Adrenal gland (tissue), 7 donors: ENCODE measurements around a stretch of chr17.

- PRO-cap, 3 experiments = no peak in any of the 3 experiments
- RAMPAGE, long total RNA, 4 experiments = no peak in any of the 4 experiments
- RRBS = 15% methylated on average over 5 of the region's 32 CpGs
Observed at GRCh38 chr17:48620109-48621434, 5.5 kb upstream of the HOXB8 start.

DNA sequence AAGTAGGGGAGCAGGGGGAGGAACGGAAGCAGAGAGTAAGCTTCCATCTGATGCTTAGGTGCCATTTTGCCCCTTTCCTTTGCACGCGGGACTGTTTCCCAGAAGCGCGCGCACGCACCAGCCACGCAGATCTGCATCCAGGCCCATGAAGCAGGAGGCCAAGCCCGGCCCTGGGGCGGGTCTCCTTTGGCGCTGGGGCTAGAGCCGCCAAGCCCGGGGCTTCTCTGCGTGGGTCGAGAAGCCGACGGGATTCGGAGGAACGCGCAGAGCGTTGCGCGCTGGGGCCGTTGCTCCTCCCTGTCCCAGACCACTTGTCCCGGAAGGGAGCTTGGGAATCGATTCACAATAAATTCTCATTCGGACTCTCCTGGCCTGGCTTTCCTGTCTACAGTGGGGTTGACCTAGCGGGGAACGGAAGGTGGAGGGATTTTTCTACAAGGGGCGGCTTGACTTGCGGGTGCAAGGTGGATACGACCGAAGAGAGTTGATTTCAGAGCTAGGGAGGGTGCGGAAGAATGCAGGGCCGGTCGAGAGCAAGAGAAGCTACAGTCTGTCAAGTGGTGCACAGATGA, 4.6 kb downstream of the HOXB9 start:
- PRO-cap, 3 experiments = no peak in any of the 3 experiments
- RAMPAGE, long total RNA, 4 experiments = no peak in any of the 4 experiments
- RRBS = 4% methylated on average over 11 of the region's 36 CpGs

- PRO-cap, 3 experiments = no peak in any of the 3 experiments
- RAMPAGE, long total RNA, 4 experiments = no peak in any of the 4 experiments
- RRBS = no CpG with 5 or more reads among the region's 9 CpGs
Observed at GRCh38 chr17:48630303-48630788, 4.2 kb upstream of the HOXB9 start.

- PRO-cap, 3 experiments = no peak in any of the 3 experiments
- RAMPAGE, long total RNA, 4 experiments = no peak in any of the 4 experiments
- RRBS = 5% methylated on average over 9 of the region's 47 CpGs
Observed at GRCh38 chr17:48642176-48642793, 16.1 kb upstream of the HOXB9 start.

DNA sequence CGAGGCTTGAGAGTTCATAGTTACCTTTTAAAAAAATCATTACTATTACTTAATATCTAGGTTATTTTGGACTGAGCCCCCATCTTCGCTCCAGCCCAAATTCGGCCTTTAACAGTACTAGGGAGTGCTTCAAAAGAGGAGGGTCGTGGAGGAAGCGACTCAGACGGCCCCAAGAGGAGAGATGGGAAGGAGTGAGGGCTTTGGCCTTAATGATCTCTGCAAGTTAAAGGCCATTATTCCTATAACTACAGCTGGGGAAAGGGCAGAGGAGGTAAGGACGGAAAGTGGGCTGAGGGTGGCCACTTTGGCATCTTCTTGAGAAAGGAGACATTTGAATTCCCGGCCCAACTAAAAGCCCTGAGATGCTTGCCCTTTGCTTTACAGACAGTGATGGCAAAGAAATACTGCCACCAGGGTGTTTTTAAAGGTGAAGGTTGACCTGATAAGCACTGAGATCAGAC, 17.1 kb upstream of the HOXB9 start:
- PRO-cap, 3 experiments = no peak in any of the 3 experiments
- RAMPAGE, long total RNA, 4 experiments = no peak in any of the 4 experiments
- RRBS = no CpG with 5 or more reads among the region's 8 CpGs

GRCh38 chr17:48671594-48672104, 45.5 kb upstream of the HOXB9 start:
- PRO-cap, 3 experiments = no peak in any of the 3 experiments
- RAMPAGE, long total RNA, 4 experiments = no peak in any of the 4 experiments
- RRBS = no CpG with 5 or more reads among the region's 21 CpGs

DNA sequence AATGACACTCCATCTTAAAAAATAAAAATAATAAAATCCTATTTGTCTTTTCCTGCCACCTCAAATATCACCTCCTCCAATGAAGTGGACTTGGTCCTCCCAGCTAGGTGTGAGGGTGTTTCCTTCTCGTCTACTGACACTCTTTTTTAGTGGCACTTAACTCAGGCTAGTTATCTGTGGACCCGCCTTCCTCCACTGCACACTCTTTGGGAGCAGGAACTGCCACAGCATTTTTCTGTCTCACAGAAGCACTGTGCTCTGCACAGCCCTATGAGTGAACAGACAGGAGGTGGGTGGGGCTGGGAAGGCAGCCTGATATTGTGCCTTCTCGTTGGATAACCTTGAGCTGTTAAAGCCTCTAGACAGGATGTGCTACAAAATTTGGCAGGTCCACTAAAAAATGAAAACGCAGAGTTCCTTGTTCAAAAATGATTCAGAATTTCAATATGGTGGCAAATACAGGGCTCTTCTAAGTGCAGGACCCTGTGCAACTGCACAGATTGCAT, 31.9 kb upstream of the HOXB13 start:
- PRO-cap, 3 experiments = no peak in any of the 3 experiments
- RAMPAGE, long total RNA, 4 experiments = no peak in any of the 4 experiments
- RRBS = no CpG with 5 or more reads among the region's 4 CpGs

- PRO-cap, 3 experiments = peak in 3 of 3 experiments; most common minus-strand start chr17:48908302 (in 3)
- RAMPAGE, long total RNA, 4 experiments = no peak in any of the 4 experiments
- RRBS = no CpG with 5 or more reads among the region's 17 CpGs
Observed at GRCh38 chr17:48908015-48908347, 226 bp upstream of the UBE2Z start.

- PRO-cap, 3 experiments = peak in 2 of 3 experiments; most common minus-strand start chr17:48949522 (in 2)
- RAMPAGE, long total RNA, 4 experiments = no peak in any of the 4 experiments
- RRBS = no CpG with 5 or more reads among the region's 14 CpGs
Observed at GRCh38 chr17:48949187-48949649, 4.6 kb upstream of the SNF8 start.

GRCh38 chr17:48994460-48994772, 2.8 kb upstream of the IGF2BP1 start:
- PRO-cap, 3 experiments = no peak in any of the 3 experiments
- RAMPAGE, long total RNA, 4 experiments = no peak in any of the 4 experiments
- RRBS = no CpG with 5 or more reads among the region's 1 CpG

DNA sequence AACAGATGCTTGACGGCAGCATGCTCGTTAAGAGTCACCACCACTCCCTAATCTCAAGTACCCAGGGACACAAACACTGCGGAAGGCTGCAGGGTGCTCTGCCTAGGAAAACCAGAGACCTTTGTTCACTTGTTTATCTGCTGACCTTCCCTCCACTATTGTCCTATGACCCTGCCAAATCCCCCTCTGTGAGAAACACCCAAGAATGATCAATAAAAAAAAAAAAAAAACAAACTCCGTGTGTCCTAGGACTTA, 6.4 kb upstream of the B4GALNT2 start:
- PRO-cap, 3 experiments = no peak in any of the 3 experiments
- RAMPAGE, long total RNA, 4 experiments = no peak in any of the 4 experiments
- RRBS = no CpG with 5 or more reads among the region's 4 CpGs

DNA sequence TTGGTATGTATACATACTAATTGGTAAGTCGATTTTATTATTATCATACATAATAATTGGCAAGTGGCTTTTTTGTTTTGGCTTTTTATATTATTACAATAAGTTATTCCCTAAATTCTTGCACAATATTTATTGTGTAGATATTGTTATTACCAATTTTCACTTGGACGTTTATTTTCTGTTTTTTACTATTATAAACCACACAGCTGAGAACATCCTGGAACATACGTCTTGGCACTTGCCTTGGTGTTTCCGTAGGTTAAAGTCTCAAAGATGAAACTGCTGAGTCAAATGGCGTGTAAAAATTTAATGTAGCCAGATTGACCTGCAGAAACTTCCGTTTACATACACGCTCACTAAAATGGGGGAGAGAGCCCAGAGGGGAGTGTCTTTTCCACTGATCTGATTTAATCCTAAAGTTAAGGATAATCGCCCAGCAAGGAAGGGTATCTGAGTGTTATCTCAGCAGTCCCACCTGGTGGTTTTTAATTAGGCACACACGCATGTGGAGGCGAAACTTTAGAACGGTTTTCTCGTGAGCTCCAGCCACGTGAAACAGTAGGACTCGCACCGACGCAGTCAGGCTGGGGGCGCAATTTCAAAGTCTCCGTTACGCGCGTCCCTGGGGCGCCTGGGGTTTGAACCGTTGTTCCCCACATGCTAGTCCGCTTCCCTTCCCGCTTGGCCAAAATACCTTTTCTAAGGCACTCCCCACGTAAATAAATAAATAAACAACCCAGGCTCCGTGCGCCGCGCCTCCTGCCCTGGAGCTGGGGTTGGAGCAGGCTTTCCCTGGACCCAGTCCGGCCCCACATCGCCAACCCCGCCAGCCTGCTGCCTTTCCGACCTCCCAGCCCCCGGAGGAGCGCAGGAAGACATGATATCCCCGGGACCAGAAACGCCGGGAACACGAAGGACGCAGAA, 18.6 kb downstream of the GNGT2 start:
- PRO-cap, 3 experiments = peak in 1 of 3 experiments; most common plus-strand start position 595 of the sequence (in 1); most common minus-strand start position 526 of the sequence (in 1)
- RAMPAGE, long total RNA, 4 experiments = no peak in any of the 4 experiments
- RRBS = 2% methylated on average over 8 of the region's 41 CpGs

DNA sequence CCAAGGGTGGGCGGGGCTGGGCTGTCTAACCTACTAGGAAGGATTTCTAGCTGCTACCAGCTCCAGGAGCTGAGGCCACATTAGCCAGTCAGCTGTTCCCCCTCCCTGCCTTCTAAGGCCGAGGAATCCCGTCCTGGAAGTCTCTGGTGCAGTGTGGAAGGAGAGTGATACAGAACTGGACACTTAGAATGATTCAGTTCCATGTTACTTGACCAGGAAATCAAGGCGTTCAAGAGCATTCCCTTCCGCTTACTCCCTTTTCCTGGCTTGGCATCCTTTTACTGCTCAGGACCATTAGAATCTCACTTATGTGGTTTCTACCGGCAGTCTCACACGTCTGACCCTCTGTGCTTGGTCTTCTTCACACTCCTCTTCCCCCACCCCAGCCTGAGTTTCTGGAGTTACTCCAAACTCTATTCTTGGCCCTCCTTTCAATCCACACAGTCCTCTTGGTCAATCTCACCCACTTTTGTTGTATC, 8.7 kb downstream of the GNGT2 start:
- PRO-cap, 3 experiments = no peak in any of the 3 experiments
- RAMPAGE, long total RNA, 4 experiments = no peak in any of the 4 experiments
- RRBS = no CpG with 5 or more reads among the region's 7 CpGs

DNA sequence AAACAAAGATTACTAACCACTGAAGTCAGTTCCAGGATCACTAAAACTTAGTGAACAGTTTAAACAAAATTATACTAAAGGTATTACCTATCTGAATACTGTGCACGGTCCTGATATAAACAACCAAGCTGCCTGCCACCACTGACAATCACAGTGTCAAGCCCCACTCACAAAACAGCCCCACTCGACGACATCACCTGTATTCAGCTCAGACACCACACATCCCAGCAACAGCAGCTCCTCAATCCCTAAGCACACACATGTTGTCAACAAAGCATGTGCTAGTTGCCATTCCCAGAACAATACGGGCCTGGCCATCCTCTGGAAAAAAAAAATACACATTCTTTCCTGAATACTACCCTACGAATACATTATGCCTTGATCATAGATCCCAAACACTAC, 1.6 kb downstream of the ZNF652 start:
- PRO-cap, 3 experiments = no peak in any of the 3 experiments
- RAMPAGE, long total RNA, 4 experiments = no peak in any of the 4 experiments
- RRBS = no CpG with 5 or more reads among the region's 5 CpGs

DNA sequence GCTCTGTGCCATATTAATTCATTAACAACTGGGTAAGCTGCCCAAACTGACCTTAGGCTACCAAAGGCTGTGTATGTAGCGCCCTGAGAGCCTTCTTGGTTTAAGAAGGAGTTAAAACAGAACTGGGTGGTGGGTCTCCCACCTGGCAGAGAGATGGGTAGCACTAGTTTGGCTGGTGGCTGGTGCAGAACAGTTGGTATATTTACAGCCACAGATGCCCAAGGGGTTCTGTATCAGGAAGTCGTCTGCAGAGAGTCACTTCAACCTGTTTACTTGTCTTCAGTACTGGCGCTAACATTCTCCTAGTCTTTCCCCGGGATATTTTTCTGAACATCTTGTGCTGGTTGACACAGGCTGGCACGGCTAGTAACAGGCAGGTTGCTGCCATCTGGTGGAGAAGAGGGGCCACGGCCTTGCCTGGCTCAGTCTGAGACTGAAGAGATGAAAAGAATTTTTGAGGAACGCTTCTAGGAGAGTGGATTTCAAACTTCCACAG, 19.8 kb downstream of the PHB1 start:
- PRO-cap, 3 experiments = no peak in any of the 3 experiments
- RAMPAGE, long total RNA, 4 experiments = no peak in any of the 4 experiments
- RRBS = no CpG with 5 or more reads among the region's 7 CpGs

- PRO-cap, 3 experiments = no peak in any of the 3 experiments
- RAMPAGE, long total RNA, 4 experiments = no peak in any of the 4 experiments
- RRBS = no CpG with 5 or more reads among the region's 20 CpGs
Observed at GRCh38 chr17:49408913-49409555, 5.6 kb downstream of the PHB1 start.

DNA sequence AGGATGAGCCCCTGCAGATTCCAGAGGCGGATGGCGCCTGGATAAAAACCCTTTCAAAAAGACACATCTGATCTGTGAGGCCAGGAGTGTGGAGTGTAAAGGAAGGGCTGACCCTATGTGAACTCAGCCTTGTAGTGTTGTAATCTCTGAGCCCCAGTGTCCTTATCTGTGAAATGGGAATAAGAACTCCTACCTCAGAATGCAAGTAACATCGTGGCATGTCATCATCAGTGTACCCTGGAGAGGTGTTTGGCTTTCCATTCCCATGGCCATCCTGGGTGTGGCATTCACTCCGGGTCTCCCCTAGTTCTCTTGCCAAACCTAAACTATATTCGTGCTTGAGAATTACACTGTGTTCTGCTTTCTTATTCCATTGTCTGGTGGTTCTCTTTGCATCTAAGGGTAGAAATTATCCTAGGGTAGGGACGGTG, 1.9 kb downstream of the NXPH3 start:
- PRO-cap, 3 experiments = no peak in any of the 3 experiments
- RAMPAGE, long total RNA, 4 experiments = no peak in any of the 4 experiments
- RRBS = no CpG with 5 or more reads among the region's 6 CpGs

- PRO-cap, 3 experiments = no peak in any of the 3 experiments
- RAMPAGE, long total RNA, 4 experiments = no peak in any of the 4 experiments
- RRBS = no CpG with 5 or more reads among the region's 15 CpGs
Observed at GRCh38 chr17:49787796-49788342, 612 bp upstream of the KAT7 start.

DNA sequence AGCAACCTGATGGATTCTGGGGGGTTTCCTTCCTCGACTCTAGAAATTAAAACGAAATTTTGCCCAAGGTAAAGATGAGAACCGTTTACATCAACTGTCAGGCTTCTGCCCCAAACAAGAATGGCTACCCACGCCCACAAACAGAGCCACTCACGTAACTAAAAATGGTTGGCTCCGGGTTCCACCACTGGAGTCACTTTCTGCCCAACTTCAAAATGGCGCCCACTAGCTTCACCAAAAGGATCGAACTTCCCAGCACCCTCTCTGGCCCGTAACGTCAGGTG, 196 bp upstream of the KAT7 start:
- PRO-cap, 3 experiments = peak in 3 of 3 experiments; most common minus-strand start position 122 of the sequence (in 2)
- RAMPAGE, long total RNA, 4 experiments = no peak in any of the 4 experiments
- RRBS = no CpG with 5 or more reads among the region's 10 CpGs

DNA sequence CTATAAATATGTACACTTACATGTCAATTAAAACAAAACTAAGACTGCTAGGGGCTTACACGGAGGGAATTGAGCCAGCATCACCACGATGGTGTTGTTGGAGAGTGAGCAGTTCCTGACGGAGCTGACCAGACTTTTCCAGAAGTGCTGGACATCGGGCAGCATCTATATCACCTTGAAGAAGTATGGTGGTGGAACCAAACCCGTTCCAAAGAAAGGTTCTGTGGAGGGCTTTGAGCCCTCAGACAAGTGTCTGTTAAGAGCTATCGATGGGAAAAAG, 6.7 kb downstream of the KAT7 start:
- PRO-cap, 3 experiments = no peak in any of the 3 experiments
- RAMPAGE, long total RNA, 4 experiments = no peak in any of the 4 experiments
- RRBS = no CpG with 5 or more reads among the region's 6 CpGs